Omental fat pad (tissue), 4 donors: ENCODE measurements around the genes BTF3 and POC5.

DNA sequence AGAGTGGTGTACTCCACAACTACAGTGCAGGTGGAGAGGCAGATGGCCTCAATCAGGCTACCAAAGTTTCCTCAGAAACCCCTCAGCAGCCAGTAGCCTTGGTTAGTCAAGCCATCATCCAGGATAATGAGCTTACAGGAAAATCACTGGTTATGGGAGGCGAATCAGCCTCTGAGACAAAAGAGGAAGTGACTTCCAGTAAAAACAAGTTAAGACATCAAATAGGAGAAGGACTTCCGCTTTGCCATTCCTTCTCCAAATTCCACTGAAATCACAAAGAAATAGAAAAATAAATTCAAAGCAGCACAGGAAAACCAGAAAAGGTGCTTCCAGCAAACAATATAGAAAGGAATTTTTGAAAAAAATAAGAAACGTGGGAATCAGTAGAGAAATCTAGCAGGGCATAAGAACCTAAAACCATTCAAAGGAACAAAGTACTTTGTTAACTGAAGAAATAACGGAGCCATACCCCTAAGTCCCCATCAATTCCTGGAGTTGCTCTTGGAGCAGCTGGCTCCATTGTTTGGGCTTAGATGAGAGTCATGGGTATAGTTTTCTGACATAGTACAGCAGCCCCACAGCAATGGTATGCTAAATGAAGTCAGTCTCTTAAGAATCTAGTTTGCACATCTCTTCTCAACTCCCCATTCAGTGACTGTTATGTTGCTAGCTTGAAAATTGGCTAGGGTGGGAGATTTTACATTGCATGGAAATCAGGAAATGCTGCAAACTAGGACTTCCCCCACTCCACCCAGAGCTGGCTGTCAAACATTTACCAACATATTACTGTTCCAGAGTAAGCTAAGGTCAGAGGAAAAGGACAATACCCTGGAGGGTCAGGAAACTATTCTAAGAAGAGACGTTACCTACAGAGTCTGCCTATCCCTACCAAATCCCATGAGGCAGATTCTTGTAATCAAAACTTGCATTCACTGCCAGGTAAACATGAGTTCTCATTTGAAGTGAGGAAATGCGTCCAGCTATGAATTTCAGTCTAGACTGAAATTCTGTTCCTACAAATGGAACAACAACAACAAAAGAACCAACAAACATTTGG lies 17.8 kb upstream of the FCHO2 start:
- PRO-cap: no peak
- RAMPAGE, long total RNA, 4 experiments: no peak in any of the 4 experiments

- PRO-cap: no peak
- RAMPAGE, long total RNA, 4 experiments: no peak in any of the 4 experiments
Measured at GRCh38 chr5:73115947-73116351, 4.4 kb upstream of the TMEM171 start.

GRCh38 chr5:73119089-73120232 lies 914 bp upstream of the TMEM171 start:
- PRO-cap: no peak
- RAMPAGE, long total RNA, 4 experiments: no peak in any of the 4 experiments

DNA sequence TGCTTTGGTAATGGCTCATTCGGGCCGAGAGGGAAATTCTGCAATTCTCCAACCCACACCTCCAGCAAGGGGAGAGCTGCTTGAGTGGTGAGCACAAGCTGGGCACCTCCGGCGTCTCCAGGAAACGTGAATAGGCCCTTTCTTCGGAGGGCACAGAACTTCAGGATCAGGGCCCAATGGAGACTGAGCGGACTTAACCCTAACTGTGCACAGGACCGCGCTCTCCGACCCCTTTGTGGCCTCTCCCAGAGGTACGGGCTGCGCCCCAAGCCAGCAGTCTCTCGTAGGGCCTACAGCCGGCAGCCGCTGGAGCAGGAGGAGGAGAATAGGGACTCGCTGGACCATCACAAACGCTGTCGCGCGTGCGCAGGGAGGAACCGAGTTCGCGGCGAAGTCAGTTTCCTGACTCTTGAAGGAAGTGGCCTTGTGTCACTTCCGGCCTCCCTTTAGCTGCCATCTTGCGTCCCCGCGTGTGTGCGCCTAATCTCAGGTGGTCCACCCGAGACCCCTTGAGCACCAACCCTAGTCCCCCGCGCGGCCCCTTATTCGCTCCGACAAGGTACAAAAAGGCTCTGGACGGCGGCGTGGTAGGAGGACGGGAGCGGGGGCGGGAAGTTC lies at the start of gene BTF3:
TSS of gene BTF3 (plus strand) at position 443 of the 618 bp plus-strand sequence.
- PRO-cap: unidirectional peak, plus-strand start at position 449 of the sequence
- RAMPAGE, long total RNA, 4 experiments: start-site peak on the plus strand in 4 of 4 experiments, centred at positions 443 to 461 of the sequence, 628 to 7,152 reads per replicate

DNA sequence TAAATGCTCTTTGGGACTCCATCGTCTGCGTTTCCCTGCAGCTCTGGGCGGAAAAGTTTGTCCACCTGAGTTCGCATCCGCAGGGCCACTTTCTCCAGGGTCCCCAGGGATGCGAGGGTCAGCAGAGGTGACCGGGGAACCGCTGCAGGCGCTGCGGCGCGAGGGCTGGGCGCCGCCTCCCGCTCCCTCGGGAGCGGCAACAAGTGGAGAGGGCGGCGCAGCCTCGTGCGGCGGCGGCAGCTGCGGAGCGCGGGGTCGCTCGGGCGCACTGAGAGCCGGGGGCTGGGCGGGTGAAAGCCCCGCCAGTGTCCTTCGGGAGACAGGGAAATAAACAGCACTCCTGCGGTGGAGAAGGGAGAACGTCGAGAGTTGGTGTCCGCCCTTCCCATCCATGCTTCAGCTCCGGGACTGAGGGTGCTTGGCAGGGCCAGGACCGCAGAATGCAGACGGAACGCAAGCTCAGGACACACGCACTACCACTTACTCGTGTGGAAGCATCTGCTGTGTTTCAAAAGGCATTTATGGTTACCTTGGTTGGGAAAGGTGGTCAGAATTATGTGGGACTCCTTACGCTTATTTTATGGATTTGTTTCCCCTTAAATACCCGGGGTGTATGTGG lies 437 bp downstream of the ARHGEF28 start:
- PRO-cap: no peak
- RAMPAGE, long total RNA, 4 experiments: no peak in any of the 4 experiments

DNA sequence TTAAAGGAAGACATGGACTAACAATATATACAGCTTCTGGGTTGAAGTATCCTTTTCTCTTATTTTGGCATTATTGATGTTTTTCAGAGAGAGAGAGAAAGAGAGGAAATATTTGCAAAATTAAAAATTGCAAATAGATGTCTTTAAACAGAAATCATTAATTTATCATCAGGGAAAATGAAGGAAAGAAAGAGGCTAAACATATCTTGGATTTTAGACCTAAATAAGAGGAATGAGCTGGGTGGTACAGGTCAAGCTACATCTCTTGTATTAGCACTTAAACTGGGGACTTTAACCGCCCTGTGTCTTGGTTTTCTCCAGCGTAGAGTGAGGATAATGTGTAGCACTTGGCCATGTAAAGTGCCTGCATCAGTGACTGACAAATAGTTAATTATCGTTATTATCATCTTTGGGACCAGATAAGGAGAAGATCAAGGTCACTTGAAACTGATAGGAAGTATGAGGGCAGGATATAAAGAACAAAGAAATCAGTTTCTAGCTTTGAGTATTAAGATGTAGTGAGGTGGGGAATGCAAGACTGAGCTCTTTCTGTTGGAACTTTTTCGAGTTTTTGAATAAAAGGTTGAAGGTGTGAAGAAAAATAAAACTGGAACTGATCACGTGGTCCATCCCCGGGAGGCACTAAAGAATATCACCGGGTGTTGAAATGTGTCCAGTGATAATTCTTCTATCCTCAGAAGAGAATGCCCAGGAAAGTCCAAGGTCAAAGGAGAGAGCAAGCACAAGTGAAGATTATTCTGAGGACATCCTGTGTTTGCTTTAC lies 88.0 kb downstream of the ARHGEF28 start:
- PRO-cap: no peak
- RAMPAGE, long total RNA, 4 experiments: no peak in any of the 4 experiments

DNA sequence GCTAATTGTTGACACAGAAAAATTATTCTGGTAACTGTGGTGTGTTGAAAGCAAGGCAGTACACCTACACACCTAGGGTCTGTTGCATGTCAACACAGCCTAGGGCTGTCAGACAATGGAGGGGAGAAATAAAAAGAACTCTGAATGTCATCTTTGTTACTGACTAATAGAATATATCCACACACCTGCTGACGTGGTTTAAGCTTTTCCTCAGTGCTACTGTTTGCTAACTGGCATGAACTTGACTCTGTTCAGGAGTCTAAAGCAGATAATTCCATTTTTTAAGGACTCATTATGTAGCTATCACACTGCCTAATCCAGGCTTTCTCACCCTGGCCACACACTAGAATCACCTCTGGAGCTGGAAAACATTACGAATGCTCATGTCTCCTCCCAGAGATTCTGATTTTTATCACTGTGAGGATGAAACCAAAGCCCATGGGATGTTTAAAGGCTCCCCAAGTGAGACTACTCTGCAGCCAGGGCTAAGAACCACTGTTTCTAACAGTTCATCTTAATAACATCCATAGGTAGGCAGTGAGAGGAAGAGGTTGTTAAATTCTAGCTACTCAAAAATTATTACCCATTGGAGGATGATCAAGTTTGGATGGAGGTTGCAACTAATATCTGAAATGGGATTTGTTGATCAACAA lies 260.5 kb downstream of the ARHGEF28 start:
- PRO-cap: no peak
- RAMPAGE, long total RNA, 4 experiments: no peak in any of the 4 experiments

DNA sequence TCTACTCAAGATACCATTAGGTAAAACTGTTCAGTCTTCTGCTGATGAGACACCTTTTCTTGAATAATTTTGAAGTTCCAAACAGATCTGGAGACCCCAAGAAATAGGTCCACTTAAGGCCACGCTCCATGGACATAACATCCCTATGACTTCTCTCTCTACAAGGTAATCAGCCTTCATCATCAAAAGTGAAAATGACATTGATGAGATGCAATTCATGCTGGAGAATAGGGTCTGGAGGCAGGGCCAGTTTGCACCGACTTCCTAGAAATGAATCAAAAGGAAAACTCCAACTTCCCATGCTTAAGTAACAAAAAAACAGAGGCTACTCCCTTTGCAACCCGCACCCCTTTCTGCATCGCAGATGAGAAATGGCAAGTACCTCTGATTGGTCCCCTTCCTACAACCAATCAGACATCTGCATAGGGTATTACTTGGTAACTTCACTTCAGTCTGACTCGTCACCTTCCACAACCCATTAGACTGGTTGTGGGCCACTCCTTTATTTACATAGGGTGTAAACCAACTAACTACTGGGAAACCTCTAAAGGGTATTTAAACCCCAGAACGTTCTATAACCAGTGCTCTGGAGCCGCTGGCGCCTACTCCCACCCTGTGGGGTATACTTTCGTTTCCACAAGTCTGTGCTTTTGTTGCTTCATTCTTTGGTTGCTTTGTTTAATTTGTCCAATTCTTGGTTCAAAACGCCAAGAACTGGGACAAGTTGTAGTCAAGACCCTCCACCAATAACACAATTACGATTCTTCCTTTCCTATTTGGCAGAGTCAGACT lies 477.1 kb downstream of the ARHGEF28 start:
- PRO-cap: no peak
- RAMPAGE, long total RNA, 4 experiments: no peak in any of the 4 experiments

DNA sequence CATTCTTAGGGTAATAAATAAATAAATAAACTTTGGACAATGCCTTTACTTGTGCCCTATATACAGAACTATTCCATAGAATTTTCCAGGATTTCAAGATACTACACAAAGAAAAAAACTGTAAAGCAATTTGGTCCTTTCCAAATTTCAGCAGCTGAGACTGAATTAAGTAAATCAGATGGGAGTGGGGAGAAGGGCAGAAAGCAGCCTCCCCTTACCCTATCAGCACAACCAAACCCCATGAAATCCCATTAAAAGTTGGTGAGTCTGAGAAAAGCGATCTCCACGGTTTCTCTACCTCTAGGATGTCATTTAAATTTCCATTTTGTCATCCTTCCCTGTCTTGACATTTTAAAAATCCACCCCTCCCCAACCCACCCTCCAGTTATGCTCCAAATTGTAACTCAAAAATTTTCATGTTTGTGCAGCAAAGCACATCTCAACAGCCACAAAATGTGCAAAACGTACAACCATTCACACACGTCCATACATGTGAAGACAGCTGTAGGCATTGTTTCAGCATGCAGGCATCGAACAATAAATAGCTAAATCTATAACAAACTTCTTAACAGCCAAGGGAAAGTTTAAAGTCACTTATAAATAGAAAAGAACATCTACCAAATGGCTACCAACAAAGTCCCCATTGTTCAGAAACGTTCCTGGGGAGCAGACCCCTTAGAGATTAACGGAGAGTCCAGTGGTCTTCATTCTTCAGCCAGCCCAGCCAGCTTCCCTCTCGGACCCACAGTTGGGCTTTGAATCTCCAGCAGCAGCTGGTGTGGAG lies 11.5 kb downstream of the ENC1 start:
- PRO-cap: no peak
- RAMPAGE, long total RNA, 4 experiments: no peak in any of the 4 experiments

- PRO-cap: no peak
- RAMPAGE, long total RNA, 4 experiments: no peak in any of the 4 experiments
Measured at GRCh38 chr5:74639746-74640235, 737 bp downstream of the ENC1 start.

DNA sequence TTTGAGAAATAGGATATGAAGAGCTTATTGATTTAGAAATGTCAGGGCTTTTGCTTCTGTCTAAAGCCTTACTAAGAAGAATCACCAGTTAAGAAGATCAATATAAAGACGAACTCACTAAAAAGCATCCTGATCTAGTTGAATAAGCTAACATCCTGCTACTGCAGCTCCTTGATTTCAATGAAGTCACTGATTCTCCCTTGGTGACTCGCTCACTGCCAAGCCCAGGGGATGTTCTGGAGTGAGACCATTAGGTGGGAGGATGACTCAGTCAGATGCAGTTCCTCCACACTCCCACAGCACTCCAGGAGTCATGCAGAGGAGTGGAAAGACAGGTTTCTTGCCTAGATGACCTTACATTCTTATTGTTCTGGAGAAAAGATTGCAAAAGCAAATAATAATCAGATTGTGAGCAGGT lies 15.3 kb downstream of the GCNT4 start:
- PRO-cap: no peak
- RAMPAGE, long total RNA, 4 experiments: no peak in any of the 4 experiments

DNA sequence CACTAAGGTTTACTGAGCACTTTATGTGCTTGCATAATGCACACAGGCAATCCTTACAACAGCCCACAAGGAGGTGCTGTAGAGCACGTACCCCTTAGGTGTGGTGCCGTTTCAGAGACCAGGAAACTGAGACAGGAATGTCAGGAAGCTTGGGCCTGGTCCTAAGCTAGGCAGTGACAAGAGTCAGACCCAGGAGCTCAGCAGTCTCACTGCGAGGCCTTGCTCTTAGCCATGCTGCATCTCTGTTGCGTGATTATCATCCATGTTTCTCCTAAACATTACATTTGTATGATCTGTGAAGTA lies 2.5 kb downstream of the GCNT4 start:
- PRO-cap: no peak
- RAMPAGE, long total RNA, 4 experiments: no peak in any of the 4 experiments

DNA sequence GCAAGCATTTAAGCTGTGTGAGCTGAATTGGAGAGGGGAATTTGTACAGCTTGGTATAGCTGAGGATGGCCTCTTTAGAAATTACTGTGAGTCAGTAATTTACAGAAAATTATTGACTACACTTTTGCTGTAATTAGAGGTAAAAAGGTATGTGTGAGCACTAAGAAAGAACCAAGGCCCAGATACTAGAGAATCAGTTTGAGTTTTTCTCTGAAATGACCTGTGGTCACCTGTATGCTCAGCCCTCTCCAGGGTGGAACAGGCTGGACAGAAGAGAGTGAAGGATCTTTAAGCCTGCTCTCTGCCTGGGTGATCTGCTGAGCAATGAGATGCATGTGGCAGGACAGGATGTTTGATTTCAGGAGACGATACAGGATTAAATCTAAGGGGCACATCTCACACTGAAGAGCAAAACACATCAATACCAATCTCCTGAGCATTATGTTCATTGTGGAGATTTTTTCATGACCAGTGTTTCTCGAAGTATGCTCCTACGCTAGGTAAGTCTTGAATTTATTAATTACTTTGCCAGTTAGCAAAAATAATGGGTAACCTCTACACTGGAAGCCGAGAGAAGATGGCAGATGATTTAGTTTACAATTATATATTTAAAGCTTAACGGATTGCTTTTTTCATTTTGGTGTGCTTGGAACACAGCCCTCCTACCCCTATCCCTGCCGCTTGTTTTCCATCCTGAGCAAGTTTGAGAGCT lies 25.5 kb downstream of the HMGCR start:
- PRO-cap: no peak
- RAMPAGE, long total RNA, 4 experiments: no peak in any of the 4 experiments

- PRO-cap: no peak
- RAMPAGE, long total RNA, 4 experiments: no peak in any of the 4 experiments
Measured at GRCh38 chr5:75405246-75405847, 68.3 kb downstream of the HMGCR start.

DNA sequence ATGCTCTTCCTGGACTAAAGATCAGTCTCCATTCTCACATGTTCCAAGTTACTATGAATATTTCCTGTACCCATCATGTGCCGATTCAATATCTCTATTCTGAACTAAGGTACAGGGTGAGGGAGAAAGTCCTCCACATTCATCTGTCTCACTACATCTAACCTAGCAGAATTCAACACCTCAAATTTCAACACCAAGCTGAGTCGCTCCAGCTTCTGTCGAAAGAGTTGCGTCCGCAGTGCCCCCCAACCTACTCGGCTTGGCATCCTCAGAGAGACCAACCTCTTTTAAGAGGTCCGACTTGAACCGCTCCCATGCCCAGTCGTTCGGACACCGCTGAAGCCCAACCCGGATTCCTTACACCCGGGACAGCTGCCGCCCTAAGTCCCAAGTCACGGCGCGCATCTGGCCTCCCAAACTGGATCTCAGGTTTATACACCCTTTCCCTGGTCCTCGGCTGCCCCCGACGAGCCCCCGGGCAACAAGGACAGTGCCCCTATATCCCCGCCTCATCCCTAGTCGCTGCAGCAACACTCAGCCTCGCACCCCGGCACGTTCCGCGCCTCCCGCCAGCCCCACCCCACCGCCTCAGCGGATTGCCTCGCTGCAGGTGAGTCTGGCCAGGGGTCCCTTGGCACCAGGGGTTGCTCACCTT lies 842 bp downstream of the CERT1 start:
- PRO-cap: no peak
- RAMPAGE, long total RNA, 4 experiments: start-site peak on the minus strand in 1 of 4 experiments, centred at position 162 of the sequence, 43 reads per replicate

DNA sequence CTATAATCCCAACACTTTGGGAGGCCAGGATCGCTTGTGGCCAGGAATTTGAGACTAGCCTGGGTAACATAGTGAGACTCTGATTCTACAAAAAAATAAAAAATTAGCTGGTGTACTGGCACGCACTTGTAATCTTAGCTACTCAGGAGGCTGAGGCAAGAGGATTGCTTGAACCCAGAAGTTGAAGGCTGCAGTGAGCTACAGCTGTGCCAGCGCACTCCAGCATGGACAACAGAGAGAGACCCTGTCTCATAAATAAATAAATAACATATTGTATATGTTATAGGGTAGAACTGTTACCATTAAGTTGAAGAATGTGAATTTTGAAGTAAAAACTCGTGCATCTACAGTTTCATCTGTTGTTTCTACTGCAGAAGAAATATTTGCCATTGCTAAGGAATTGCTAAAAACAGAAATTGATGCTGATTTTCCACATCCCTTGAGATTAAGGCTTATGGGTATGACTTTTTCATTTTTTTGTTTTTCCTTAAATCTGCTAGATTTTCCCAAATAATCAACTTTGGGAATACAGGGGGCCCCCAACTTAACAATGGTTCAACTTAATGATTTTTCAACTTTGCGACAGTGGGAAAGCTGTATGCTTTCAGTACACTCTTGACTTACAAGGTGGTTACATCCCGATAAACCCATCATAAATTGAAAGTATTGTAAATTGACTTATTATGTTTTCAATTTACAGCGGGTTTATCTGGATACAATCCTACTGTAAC lies 17.5 kb upstream of the ANKDD1B start:
- PRO-cap: no peak
- RAMPAGE, long total RNA, 4 experiments: no peak in any of the 4 experiments

DNA sequence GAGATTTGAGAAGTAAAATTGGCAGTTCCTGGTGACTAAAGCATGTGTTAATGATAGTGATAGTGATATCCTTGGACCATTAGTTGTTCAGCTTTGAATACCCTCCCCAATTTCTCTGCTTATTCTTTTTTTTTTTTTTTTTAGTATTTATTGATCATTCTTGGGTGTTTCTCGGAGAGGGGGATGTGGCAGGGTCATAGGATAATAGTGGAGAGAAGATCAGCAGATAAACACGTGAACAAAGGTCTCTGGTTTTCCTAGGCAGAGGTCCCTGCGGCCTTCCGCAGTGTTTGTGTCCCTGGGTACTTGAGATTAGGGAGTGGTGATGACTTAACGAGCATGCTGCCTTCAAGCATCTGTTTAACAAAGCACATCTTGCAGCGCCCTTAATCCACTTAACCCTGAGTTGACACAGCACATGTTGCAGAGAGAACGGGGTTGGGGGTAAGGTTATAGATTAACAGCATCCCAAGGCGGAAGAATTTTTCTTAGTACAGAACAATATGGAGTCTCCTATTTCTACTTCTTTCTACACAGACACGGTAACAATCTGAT lies 469 bp upstream of the ANKDD1B start:
- PRO-cap: no peak
- RAMPAGE, long total RNA, 4 experiments: no peak in any of the 4 experiments

DNA sequence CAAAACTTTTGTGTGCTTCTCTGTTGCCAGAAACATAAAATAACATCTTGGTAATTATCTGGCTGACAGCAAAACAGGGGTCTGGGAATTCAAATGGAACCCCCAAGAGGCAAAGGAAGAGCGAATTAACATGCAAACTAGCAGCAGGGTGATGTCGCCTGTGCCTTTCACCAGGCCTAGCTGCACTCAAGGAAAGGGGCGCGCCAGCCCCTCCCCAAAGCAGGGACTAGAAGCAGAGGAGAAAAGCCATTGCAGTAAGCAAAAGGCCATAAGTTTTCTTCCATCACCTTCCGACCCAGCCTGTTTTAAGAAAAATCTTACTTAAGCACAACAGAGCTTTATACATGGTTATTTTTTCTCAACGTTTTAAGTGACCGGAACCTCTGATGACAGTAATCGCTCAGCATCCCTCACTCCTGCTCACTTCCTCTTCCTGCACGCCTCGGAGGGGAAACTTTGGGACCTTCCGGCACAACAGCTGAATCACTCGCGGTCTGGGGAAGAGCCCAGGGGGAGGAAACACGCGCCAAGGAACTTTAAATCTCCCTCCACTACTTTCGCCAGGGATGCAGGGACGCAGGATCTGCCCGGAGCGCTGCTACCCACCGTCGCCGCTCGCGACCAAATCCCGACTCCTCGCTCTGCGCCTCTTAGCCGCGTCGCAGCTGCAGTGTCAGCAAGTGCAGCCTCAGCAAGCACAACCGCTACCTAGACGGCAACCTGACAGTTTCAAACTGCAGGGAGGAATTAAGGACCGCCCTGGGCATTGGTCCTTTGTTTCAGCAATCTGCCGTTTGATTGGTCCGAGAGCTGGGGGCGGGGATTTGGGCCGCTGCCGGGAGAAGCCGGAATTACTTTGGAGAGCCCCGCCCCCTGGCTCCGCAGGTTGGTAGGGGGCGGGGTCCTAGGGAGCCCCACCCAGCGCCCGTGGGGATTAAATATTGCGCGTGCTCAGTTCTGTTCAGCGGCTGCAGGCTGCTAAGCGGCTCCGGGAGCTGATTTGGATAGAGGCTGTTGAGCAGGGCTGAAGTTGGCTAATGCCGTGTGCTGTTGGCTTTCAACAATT lies at the start of gene POC5:
TSS of gene POC5 (minus strand) at position 738 of the 1,066 bp plus-strand sequence.
- PRO-cap: no peak
- RAMPAGE, long total RNA, 4 experiments: start-site peak on the minus strand in 3 of 4 experiments, centred at positions 709 to 739 of the sequence, 19 to 138 reads per replicate

DNA sequence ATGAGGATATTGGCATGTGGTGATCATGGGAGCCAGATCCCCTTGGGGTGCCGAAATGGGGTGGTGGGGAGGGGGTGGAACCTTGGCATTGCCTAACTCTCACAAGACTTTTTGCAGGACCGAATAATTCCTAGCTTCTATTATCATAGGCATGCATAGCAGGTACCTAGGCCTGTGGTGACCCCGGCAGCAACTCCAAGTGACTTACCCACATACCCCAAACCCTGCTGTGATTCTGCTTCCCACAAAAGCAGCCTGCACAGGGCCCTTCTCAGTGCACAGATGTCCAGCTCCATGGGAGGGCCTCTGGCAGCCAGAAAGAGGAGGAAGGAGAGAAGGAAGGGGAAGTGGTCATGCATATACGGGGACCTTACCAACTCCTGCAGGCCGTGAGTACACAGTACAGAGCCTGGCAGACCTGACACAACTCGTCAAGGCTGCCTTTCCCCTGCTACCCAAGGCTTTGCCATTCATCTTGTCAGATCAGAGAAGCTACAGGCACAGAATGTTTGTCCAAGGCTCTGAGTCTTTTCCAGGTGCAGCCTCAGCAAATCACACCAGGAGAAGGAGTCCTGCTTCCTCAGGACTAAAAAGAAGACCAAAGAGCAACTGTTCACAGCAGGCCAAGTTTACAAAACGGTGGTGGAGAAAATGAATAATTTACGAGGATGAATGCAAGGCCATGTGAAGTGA lies 61.1 kb upstream of the IQGAP2 start:
- PRO-cap: no peak
- RAMPAGE, long total RNA, 4 experiments: no peak in any of the 4 experiments

GRCh38 chr5:76478775-76479526 lies 75.9 kb downstream of the IQGAP2 start:
- PRO-cap: no peak
- RAMPAGE, long total RNA, 4 experiments: no peak in any of the 4 experiments